ENCODE data around the genes RPF1, GNG5 and SYDE2.

DNA sequence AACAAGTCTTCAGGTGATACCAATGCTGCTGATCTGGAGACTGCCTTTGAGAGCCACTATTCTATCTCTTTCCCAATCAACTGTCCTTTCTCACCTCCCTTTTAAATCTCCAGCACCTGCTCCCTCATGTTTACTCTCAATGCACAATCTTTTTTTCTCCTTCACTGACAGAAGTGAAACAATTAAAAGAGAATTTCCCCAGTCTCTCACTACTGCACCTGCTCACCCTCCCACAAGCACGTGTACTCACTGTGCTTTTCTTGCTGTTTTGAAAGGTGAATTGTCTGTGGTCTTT is 519.2 kb downstream of the TTLL7 start:
- RRBS, result no CpG with 5 or more reads among the region's 1 CpG

DNA sequence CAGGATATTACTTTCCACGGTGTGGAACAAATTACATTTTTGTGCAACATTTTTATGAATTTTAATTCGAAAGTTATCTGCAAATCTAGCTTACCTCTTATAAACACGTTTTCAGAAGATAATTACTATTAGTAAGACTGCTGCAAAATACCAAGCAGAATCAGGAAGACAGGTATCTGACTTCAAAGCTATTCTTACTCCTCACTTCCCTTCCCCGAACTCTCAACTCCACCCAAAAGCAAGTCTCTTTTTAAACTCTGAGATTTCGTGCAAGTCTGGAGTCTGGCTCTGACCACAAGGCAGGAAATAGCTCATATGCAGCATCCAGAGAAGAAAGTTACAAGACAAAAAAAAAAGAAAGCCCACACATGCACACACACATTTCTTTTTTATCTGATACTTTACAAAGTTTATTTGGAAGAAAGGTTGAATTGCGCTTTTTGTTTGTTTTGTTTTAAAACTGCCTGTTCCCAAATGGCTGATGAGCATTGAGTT is 490.6 kb downstream of the TTLL7 start:
- RRBS, result no CpG with 5 or more reads among the region's 6 CpGs

GRCh38 chr1:83667697-83668141 is 331.2 kb downstream of the TTLL7 start:
- RRBS, result no CpG with 5 or more reads among the region's 1 CpG

DNA sequence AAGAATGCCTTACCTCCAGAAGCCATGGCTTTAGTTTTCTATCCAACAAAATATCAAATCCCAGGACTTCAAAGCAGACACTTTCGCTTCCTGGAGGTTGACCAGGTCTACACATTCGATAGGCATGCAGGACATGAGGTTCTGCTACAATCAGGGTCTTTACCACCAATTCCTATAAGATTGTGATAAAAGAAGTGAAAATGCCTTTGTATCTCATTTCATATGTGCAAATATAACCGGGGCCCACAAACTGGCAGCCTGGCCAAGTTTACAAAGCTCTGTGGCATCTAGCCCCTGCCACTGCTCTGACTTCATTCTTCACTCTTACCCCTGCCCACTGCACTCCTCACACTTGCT is 65.4 kb downstream of the TTLL7 start:
- RRBS, result no CpG with 5 or more reads among the region's 3 CpGs

- RRBS, result 2% methylated on average over 34 of the region's 102 CpGs
These were observed 66.5 kb upstream of the PRKACB start for GRCh38 chr1:84077213-84078375.

- RRBS, result no CpG with 5 or more reads among the region's 11 CpGs
These were observed 20.3 kb downstream of the PRKACB start for GRCh38 chr1:84164110-84165102.

- RRBS, result no CpG with 5 or more reads among the region's 7 CpGs
These were observed 47.7 kb upstream of the SAMD13 start for GRCh38 chr1:84253697-84254316.

DNA sequence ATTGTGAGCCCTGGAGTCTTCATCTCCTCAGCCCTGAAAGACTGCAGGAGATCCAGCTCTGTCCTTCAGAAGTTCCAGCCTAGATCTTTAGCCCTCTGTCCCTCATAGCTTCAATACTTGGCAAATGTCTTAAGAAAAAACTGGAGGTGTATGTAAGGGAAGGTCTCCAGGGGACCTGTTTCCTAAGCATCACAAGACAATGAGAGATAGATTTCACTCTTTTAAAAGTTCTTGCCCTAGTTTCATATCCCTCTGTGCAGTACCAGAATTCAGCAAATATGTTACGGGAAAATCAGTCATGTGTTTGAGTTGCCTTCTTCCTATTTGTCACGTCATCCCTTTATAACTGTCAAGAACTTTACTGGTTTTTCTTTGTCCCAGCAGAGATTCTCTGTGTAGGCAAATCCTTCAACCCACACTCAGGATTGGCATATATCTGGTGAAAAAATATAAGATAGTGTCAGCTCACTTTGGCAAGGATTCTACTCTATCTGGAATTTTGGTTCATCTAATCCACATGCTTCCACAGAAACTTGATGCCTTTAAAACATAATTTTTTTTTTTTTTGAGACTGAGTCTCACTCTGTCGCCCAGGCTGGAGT is 32.3 kb downstream of the DNASE2B start:
- RRBS, result no CpG with 5 or more reads among the region's 3 CpGs

GRCh38 chr1:84478619-84480009 is at the start of gene RPF1:
Gene RPF1 (plus strand): TSS chr1:84479266.
- RRBS, result 3% methylated on average over 4 of the region's 61 CpGs

- RRBS, result no CpG with 5 or more reads among the region's 2 CpGs
These were observed 2.5 kb upstream of the SPATA1 start for GRCh38 chr1:84503597-84504087.

- RRBS, result 2% methylated on average over 7 of the region's 49 CpGs
These were observed at the start of gene GNG5 for GRCh38 chr1:84506249-84507186. Gene GNG5 (minus strand): TSS chr1:84506581.

GRCh38 chr1:84633099-84633507 is 57.2 kb downstream of the SSX2IP start:
- RRBS, result no CpG with 5 or more reads among the region's 1 CpG

DNA sequence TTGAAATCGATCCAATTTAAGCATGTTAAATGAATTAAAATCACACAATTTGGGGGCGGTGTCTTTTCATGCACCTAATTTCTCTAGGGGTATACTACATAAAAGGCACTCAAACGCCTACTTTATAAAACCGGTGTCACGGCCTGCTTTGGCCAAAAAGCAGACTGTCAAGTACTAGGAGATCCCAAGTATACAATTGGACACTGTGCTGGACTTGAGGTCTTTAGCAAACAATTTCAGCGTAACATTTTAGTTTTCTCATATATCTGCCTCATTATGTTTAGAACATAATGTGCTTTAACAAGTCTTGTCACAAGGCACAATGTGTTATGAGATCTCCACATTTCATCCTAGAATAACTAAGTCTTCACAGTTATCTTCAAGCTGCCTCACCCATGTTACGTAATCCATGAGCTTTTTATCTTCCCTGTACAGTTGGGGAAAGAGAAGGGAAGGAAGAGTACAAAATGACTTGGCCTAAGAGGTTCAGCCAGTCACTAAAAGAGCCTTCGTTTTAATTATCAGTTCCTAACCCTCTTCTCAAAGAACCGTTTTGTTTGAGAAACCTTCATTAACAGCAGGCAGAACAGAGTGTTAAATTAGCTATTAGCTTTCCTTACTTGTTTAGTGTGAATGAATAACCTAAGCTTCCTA is 1.7 kb downstream of the SSX2IP start:
- RRBS, result no CpG with 5 or more reads among the region's 9 CpGs

DNA sequence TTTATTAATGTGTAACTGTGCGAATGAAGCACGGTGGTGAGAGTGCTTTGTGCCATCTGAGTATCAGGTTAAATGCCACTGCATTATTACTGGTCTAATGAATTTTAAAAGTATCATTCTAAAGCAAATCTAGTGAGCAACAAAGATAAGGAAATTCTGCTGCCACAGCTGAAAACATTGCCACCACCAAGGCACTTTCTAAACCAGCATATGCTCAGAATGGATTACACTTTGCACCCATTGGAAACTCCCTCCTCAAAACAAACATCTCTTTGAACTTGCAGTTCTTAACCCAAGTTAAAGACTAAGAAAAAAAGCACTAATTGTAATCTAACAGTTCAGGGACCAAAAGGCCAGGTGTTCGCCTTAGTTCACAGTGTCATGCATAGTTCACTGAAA is 30.1 kb upstream of the SSX2IP start:
- RRBS, result no CpG with 5 or more reads among the region's 3 CpGs

- RRBS, result no CpG with 5 or more reads among the region's 1 CpG
These were observed 21.1 kb downstream of the MCOLN3 start for GRCh38 chr1:85027207-85027557.

DNA sequence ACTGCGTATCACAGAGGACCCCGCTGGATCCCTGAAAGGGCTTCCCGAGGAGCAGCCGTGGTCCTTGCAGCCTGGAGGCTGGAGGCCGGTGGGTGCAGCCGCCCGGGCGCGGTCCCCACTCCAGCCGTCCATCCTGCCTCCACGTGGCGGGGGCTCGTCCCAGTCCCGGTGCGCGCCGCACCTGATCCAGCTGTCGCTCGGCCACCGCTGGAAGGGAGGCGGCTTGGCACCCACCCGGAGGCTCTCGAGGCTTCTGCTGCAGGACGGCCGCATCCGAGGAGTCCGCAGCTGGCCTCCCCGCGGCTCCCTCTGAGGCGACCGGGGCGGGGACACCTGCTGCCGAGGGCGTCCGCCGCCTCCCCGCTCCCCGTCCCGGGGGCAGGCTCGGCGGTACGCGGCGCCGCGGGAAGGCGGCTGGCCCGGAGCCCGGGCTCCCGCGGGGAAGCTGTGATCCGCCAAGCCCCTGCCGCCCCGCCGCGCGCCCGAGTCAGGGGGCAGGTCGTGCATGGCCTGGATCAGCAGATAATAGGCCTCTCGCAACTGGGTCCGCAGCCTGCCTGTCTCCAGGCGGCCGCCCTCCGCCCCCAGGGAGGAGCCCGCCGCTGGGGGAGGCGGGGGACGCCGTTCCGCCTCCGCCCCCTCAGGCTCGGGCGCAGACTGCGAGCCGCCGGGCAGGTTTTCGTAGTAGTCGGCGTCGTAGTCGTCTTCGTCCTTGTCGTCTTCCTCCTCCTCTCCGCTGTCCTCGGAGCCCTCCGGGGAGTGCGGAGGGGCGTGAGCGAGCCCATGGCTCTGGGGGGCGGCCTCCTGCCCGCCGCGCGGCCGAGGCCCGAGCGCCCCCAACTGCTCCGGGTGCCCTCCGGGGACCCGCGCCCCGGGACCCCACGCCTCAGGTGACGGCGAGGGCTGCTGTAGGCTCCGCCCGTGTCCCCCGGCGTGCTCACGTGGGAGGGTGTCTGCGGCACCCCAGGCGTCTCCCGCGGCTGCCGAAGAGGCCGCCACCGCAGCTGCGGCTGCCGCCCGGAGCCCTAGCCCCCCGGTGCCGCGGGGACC is at the start of gene SYDE2:
TSS of gene SYDE2 (minus strand) at position 527 of the 1,050 bp plus-strand sequence.
- RRBS, result 2% methylated on average over 75 of the region's 123 CpGs

- RRBS, result no CpG with 5 or more reads among the region's 11 CpGs
These were observed 805 bp downstream of the BCL10 start for GRCh38 chr1:85275583-85276070.

GRCh38 chr1:85279480-85280053 is 3.1 kb upstream of the BCL10 start:
- RRBS, result no CpG with 5 or more reads among the region's 10 CpGs

GRCh38 chr1:85313725-85314280 is 37.4 kb upstream of the BCL10 start:
- RRBS, result no CpG with 5 or more reads among the region's 2 CpGs

- RRBS, result no CpG with 5 or more reads among the region's 1 CpG
These were observed 84.8 kb upstream of the BCL10 start for GRCh38 chr1:85361306-85361641.

Data from epidermal melanocyte (primary cell).